ENCODE measurements around a stretch of chr15.

GRCh38 chr15:85726853-85727666, 67.7 kb downstream of the KLHL25 start:
- PRO-cap, result no peak
- RAMPAGE, long total RNA, 4 experiments, result no peak in any of the 4 experiments

DNA sequence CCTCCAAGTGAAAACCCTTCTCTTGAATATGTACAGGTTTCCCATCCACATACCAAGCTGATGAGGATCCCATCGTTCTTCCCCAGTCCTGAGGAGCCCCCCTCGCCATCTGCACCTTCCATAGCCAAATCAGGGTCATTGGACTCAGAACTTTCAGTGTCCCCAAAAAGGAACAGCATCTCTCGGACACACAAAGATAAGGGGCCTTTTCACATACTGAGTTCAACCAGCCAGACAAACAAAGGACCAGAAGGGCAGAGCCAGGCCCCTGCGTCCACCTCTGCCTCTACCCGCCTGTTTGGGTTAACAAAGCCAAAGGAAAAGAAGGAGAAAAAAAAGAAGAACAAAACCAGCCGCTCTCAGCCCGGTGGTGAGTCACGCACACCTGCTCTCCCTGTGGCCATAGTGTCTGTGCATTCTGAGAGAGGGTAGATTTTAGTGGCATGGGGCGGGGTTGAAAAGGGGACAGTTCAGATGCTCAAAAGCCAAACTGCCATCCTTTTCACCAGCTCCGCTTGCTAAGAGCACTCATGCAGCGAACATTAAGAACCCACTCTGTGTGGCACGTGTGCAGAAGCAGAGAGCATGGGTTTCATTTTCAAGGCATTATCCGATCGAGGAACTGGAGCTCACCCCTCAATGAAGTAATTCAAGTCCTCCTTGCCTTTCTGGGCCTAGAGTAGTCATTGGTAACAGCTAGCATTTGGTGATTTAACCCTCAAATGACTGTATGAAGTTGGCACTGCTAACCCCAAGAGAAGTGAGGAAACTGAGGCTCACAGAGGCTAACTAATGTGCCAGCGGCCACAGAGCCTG, 51.1 kb downstream of the KLHL25 start:
- PRO-cap, result no peak
- RAMPAGE, long total RNA, 4 experiments, result no peak in any of the 4 experiments

DNA sequence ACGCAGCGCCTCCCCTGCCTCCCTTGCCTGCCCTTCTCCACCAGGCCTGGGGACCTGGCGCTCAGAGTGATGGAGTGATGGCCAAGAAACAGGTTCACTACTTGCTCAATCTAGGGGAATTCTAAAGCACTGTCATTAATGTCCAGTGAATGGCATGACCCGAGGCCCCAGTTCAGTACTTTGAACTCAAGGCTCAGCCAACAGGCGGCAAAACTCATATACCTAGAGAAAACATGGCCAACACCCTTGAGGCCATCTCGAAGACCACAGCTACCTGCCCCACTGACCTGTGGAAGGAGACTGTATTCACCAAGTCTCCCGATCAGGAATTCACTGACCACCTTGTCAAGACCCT, 24.0 kb downstream of the KLHL25 start:
- PRO-cap, result no peak
- RAMPAGE, long total RNA, 4 experiments, result no peak in any of the 4 experiments

DNA sequence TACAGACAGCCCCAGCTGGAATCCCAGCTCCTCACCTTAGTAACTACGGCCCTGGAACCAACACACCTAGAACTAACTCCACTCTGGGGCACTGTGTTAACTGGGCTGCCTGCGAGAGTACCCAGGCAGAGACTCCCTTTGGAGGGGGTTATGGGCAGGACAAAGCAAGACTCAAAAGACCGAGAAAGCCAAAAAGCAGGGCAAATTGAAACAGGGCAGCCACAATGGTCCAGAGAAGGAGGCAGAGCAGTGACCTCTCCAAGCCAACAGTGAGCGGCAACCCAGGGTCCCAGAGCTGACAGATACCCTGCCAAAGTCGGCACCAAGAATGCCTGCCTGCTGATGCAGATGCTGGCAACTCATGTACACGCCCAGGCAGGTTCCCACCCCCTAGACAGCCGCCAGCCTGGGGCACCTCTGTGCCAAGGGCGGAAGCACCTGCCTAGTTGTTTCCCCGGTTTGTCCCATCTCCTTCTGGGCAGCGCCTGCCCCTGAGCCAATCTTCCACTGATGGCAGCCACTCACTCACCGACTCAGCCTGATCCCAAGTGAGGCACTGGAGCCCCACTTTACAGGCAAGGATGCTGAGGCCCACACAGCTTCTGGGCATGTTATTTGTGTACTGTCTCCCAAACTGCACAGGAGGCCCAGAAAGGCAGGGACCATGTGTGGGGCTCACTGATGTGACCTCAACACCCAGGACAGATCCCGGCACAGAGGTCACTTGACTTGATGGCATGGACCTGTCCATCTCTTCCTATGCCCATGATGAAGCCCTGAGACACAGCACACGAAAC, 22.0 kb downstream of the KLHL25 start:
- PRO-cap, result no peak
- RAMPAGE, long total RNA, 4 experiments, result no peak in any of the 4 experiments

GRCh38 chr15:86161986-86162693, 82.5 kb downstream of the AGBL1 start:
- PRO-cap, result no peak
- RAMPAGE, long total RNA, 4 experiments, result no peak in any of the 4 experiments

- PRO-cap, result no peak
- RAMPAGE, long total RNA, 4 experiments, result no peak in any of the 4 experiments
Observed at GRCh38 chr15:87902967-87903559, 353.5 kb downstream of the NTRK3 start.

DNA sequence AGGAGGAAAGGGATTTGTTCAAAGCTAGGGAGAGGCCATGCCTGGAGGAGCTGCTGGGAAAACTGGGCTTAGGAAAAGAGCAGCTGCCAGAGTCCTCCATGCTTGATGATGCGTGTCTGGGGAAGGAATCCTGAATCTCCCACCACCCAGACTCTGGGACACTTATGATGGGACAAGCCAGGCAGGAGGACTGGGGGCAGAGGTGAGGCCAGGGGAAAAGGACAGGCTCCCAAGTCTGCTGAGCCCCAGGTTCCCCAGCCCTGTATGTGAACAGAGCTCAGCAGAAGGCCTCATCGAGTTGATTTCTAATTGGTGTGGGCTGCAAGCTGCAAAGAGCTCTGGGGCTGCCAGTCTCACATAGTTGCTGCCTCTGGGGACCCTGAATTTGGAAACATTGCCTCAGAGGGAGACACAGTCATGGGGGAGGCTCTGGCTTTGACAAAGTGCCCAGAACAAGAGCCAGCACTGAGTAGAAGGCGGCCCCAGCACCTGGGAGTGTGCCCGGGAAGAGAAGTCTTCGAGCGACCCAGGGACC, 7.5 kb downstream of the NTRK3 start:
- PRO-cap, result no peak
- RAMPAGE, long total RNA, 4 experiments, result no peak in any of the 4 experiments

DNA sequence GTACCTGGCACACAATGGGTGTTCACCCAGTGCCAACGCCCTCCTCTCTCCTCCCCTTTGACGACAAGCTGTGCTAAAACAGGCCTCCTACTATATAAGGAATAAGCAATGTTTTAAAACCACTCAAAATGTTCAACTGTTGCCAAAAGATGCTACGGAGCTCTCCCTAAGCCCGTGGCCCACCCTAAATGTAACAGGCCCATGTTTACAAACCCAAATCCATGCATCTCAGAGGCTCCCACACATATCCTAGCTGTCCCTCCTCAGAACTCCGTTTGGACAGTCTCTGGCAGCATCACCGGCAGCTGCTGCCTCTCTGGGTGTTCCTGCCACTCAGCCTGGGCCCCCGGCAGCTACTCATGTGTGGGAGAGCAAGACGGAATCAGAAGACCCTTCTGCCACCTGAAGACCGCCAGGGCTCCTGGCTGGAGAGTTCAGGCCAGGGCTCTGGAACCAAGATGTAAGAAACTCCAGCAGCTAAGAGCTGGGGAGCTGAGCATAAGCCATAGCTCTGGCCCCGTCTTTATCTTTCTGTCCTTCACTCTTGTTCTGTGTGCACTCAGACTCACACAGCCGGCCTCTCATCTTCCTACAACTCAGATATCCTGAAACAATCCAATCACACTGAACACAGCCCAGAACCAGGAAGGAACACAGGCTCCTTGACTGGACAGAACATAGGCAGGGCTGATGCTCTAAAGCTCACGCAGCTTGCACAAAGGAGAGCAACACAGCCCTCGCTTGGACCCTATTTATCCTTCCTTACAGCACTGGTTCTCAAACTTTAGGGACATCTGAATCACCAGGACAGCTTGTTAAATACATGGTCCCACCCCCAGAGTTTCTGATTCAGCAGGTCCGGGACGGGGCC, 65.4 kb downstream of the MRPL46 start:
- PRO-cap, result no peak
- RAMPAGE, long total RNA, 4 experiments, result no peak in any of the 4 experiments

GRCh38 chr15:88496747-88497847, 29.6 kb downstream of the MRPS11 start:
- PRO-cap, result no peak
- RAMPAGE, long total RNA, 4 experiments, result no peak in any of the 4 experiments

- PRO-cap, result no peak
- RAMPAGE, long total RNA, 4 experiments, result no peak in any of the 4 experiments
Observed at GRCh38 chr15:88626256-88626915, 5.2 kb downstream of the AEN start.

- PRO-cap, result no peak
- RAMPAGE, long total RNA, 4 experiments, result no peak in any of the 4 experiments
Observed at GRCh38 chr15:88635123-88635478, 3.7 kb upstream of the ISG20 start.

GRCh38 chr15:88662638-88663140, 23.9 kb downstream of the ISG20 start:
- PRO-cap, result no peak
- RAMPAGE, long total RNA, 4 experiments, result no peak in any of the 4 experiments

- PRO-cap, result no peak
- RAMPAGE, long total RNA, 4 experiments, result no peak in any of the 4 experiments
Observed at GRCh38 chr15:88803787-88804048, 482 bp downstream of the ACAN start.

DNA sequence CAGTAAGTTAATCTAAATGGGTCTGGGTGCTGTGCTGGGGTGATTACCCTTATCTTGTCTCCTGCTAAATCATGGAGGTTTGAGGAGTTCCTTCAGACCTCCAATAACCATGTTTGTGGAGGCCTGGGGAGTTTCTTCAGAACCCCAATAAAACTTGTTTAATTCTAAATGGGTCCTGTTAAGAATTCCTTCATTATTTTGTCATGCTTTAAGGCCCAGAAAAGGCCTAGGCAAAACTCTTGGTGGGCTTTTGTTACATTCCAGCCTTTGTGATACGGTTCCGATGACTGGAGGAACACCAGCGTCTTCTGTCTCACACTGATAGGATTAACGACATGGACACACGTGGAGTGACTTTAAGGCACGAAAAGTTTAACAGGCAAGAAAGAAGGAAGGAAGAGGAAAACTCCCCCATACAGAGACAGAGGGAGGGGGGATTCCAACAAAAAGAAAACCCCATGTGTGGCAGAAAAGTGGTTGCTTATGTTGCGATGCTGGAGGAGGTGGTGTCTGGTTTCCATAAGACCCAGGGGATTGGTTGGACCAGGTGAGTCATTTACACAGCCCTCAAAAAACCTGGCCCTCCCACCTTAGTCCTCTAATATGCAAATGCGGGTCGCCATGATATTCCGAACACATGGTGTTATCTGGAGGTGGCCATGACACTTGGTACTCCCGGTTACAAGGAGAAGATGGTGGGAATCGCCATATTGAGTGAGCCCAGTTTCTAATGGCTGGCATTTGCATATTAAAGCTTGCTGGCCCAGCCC, 72.6 kb upstream of the MFGE8 start:
- PRO-cap, result no peak
- RAMPAGE, long total RNA, 4 experiments, result no peak in any of the 4 experiments

DNA sequence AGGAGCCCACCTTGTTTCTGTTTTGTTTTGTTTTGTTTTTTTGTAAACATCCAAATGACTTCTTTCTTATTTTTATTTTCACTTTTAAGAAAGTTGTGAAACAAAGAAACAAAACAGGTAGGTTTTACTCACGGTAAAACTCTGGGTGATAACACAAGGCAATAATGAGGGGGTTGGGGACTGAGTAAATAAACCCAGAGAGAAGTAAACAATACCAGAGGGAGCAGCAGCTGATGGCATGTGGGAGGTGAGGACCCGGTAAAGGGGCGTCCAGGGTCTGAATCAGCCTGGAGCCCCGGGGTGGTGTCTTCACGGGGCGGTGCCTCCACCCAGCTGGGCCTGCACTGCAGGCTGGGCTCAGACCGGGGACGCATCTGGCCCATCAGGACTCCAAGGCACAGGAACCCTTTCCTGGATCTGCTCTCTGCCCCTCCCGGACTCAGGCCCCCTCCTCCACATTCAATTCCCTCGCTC, 73.7 kb upstream of the MFGE8 start:
- PRO-cap, result no peak
- RAMPAGE, long total RNA, 4 experiments, result no peak in any of the 4 experiments

DNA sequence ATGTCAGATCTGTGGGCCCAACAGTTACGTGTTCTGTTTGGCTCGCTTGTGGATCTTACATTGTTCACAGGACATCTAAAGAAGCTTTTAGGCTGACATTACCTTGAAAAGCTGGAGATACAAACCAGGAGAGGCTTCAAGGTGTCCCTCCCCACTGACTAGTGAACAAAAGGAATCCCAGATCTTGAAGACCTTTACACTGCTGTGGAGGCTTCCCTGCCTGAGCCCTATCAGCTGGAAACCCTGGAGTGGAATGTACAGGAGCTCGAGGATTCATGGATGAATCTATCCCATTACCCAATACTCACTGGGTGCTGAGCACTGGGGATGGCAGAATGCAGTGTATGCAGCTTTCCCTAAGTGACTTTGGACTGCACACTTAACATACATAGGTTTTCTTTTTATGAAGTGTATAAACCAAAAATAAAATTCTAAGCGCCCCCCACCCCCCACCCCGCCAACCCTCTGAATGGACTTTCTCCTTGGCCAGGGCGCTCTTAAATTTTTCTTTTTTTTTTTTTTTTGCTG, 82.3 kb upstream of the MFGE8 start:
- PRO-cap, result no peak
- RAMPAGE, long total RNA, 4 experiments, result no peak in any of the 4 experiments

DNA sequence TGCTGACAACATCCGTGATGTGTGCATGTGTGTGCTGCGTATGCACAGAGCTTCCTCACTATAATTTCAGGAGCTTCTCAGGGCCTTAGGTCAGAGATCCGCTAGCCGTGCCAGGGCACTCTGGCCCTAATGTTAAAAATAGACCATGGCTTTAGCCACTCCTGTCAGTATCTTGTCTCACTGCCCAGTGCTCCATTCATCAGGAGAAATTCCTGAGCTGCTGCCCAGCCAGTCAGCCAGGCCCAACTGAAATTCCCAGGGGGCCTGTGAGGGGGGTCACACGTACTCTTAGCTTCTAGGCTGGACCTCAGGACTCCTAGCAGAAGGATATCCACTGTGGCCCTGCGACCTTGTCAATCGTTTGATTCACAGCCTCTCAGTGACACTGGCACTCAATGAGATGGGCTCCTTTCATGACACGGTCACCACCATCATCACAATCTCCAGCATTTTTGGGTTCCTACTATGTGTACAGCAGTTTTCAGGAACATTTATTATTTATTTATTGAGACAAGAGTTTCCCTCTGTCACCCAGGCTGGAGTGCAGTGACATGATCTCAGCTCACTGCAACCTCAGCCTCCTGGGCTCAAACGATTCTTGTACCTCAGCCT, 69.9 kb upstream of the ABHD2 start:
- PRO-cap, result no peak
- RAMPAGE, long total RNA, 4 experiments, result no peak in any of the 4 experiments

DNA sequence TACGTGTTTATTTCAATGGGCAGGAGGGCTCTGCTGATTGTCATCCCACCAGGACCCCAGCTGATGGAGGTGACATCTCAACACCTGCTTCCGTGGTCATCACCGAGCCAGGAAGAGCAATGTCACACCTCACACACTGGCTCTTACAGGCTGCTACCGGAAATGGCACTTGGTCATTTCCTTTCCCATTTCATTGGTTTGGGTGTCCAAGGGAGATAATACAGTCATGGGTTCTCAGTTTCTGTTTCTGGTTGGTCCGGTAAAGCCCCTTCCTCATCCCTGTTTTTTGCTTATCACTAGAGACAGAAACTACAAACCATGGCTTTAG, 42.0 kb downstream of the ABHD2 start:
- PRO-cap, result no peak
- RAMPAGE, long total RNA, 4 experiments, result no peak in any of the 4 experiments

DNA sequence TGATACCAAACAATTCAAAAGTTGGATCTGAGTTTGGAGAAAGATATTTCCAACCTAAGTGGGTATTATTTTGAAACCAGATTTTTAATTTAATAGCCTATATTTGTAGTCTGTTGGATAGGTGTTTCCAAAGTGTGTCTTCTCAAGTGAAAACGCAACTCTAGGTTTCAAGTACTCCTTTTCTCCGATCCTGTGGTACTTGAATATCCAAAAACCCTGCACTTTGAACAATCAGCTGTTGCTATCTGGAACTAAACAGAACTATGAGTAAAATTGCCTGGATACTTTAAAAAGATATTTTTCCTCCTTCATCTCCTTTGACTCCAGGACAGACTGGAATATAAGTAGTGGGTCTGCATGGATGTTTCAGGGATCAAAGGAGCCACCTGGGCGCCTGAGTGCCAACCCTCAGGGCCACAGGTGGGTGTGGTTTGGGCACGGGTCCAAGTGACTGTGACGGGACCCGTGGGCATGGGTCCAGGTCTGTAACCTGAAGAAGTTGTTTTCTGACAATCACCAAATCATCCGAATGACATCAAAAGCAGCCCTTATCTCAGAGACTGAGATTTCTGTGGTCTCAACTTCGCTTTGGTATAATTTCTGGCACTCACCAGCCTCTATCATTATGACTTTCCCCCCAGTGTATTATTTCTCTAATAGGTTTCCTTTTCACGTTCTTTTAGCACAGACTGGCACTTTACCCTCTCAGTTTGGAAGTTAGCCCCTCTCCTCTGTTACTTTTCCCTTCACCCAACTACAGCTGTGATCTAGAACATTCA, 24.5 kb downstream of the RLBP1 start:
- PRO-cap, result no peak
- RAMPAGE, long total RNA, 4 experiments, result no peak in any of the 4 experiments

- PRO-cap, result no peak
- RAMPAGE, long total RNA, 4 experiments, result no peak in any of the 4 experiments
Observed at GRCh38 chr15:89320789-89322068, 13.4 kb downstream of the POLG start.

All from Peyer's patch (tissue), 4 donors.